Epidermal melanocyte (primary cell): ENCODE measurements around the genes TTLL10, TAS1R3 and MXRA8.

GRCh38 chr1:184316-184660 lies 119.1 kb downstream of the OR4F5 start:
- RRBS = no CpG with 5 or more reads among the region's 3 CpGs

DNA sequence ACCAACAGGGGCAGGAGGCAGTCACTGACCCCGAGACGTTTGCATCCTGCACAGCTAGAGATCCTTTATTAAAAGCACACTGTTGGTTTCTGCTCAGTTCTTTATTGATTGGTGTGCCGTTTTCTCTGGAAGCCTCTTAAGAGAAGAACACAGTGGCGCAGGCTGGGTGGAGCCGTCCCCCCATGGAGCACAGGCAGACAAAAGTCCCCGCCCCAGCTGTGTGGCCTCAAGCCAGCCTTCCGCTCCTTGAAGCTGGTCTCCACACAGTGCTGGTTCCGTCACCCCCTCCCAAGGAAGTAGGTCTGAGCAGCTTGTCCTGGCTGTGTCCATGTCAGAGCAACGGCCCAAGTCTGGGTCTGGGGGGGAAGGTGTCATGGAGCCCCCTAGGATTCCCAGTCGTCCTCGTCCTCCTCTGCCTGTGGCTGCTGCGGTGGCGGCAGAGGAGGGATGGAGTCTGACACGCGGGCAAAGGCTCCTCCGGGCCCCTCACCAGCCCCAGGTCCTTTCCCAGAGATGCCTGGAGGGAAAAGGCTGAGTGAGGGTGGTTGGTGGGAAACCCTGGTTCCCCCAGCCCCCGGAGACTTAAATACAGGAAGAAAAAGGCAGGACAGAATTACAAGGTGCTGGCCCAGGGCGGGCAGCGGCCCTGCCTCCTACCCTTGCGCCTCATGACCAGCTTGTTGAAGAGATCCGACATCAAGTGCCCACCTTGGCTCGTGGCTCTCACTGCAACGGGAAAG lies 119.8 kb downstream of the OR4F5 start:
- RRBS = no CpG with 5 or more reads among the region's 23 CpGs

GRCh38 chr1:819919-820722 lies 103.6 kb upstream of the SAMD11 start:
- RRBS = no CpG with 5 or more reads among the region's 8 CpGs

- RRBS = no CpG with 5 or more reads among the region's 4 CpGs
Measured at GRCh38 chr1:845640-846141, 78.0 kb upstream of the SAMD11 start.

DNA sequence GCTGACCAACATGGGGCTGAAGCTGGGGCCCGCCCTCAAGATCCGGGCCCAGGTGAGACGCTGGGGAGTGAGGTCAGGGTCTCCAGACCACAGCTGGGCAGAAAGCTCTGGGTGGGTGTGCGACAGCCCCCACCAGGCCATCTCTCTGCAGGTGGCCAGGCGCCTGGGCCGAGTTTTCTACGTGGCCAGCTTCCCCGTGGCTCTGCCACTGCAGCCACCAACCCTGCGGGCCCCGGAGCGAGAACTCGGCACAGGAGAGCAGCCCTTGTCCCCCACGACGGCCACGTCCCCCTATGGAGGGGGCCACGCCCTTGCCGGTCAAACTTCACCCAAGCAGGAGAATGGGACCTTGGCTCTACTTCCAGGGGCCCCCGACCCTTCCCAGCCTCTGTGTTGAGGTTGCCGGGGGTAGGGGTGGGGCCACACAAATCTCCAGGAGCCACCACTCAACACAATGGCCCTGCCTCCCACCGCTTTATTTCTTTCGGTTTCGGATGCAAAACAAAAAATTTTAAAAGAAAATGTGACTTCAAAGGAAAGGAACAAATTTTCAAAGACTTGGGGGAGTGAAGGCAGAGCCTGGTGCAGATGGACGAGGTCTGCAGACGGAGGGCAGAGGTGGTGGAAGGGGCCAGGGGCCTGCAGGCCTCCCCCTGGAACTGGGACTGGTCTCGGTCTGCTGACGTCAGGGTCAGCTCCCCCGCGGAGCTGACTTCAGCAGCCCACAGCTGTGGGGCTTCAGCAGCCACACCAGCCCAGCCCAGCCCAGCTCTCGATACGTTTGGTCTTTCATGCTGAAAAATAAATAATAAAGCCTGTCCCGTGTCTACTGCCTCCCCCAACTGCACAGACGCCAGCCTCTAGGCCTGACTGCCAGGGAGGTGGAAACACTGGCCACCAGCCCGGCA lies 15.0 kb downstream of the NOC2L start:
- RRBS = 88% methylated on average over 8 of the region's 33 CpGs

DNA sequence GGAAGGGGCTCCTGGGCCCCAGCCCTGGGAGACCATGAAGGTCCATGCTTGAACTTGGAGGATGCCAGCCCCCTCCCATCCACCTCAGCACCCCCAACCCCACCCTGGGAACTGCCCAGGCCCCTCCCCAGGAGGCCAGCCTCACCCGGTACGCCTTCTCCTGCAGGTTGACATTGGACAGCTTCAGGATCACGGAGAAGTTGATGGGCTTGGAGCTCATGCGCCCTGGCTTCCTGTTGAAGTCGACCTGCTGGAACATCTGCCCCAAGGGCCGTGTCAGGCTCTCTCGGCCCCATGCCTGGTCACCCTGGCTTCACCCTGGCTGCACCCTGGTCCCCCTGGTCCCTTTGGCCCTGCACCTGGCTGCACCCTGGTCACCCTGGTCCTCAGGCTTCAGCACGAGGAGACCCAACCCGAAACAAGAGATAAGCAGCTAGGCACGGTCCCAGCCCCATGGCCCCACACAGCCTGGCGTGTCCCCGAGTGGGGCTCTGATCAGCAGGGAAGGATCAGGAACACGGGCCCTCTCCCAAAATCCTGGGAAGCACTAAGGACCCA lies 10.6 kb downstream of the NOC2L start:
- RRBS = no CpG with 5 or more reads among the region's 13 CpGs

- RRBS = 9% methylated on average over 34 of the region's 93 CpGs
Measured at GRCh38 chr1:998397-999286, 1.3 kb downstream of the HES4 start.

GRCh38 chr1:1067166-1068157 lies 6.6 kb downstream of the RNF223 start:
- RRBS = no CpG with 5 or more reads among the region's 72 CpGs

- RRBS = 22% methylated on average over 1 of the region's 9 CpGs
Measured at GRCh38 chr1:1135216-1135609, 19.3 kb upstream of the C1orf159 start.

DNA sequence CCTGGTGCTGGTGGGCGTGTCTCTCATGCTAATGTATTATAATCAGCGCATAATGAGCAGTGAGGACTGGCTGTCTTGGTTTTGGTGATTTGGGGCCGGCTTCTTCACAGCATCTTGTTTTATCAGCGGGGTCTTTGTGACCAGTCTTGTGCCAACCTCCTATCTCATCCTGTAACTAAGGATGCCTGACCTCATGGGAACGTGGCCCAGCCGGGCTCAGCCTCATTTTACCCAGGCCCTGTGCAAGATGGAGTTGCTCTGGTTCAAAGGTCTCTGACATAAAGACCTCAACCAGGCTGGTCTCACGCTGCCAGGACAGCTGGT lies 19.7 kb upstream of the C1orf159 start:
- RRBS = no CpG with 5 or more reads among the region's 7 CpGs

GRCh38 chr1:1165202-1166293 lies 8.1 kb upstream of the TTLL10 start:
- RRBS = 81% methylated on average over 11 of the region's 40 CpGs

GRCh38 chr1:1173463-1174259 lies at the start of gene TTLL10:
Gene TTLL10 (plus strand): TSS chr1:1173880.
- RRBS = 20% methylated on average over 17 of the region's 40 CpGs

DNA sequence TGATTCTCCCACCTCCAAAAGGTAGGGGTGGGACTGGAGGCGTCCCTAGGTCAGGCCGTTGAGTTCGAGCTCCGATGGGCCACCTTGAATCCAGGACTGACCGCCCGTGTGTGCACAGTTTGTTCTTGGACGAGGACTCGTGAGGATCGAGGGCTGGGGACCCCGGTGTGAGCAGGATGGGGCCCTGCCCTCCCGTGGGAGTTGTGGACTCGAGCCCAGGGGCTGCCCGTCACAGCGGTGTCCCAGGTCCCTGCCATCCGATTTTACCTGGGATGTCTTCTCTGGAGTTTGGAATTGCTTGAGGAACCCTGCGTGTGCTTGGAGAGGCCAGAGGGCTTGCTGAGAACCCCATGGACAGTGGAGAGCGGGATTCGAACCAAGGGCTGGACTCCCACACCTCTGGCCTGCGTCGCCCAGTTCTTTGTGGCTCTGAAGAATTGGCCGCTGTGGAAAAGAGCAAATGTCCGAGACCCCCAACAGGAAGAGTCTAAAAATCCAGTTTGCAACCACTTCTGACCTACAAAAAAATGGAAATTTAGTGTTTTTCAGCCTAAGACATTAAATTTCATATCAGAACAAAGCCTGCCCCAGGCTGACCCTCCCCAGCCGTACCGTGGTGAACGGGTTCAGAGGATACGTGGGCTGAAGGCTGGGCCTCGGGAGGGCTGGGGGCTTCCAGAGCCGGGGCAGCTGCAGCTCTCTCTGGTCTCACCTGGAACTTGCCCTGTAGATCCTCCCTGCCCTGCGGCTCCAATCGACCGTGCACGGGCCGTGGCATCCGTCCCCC lies 2.6 kb downstream of the B3GALT6 start:
- RRBS = no CpG with 5 or more reads among the region's 34 CpGs

DNA sequence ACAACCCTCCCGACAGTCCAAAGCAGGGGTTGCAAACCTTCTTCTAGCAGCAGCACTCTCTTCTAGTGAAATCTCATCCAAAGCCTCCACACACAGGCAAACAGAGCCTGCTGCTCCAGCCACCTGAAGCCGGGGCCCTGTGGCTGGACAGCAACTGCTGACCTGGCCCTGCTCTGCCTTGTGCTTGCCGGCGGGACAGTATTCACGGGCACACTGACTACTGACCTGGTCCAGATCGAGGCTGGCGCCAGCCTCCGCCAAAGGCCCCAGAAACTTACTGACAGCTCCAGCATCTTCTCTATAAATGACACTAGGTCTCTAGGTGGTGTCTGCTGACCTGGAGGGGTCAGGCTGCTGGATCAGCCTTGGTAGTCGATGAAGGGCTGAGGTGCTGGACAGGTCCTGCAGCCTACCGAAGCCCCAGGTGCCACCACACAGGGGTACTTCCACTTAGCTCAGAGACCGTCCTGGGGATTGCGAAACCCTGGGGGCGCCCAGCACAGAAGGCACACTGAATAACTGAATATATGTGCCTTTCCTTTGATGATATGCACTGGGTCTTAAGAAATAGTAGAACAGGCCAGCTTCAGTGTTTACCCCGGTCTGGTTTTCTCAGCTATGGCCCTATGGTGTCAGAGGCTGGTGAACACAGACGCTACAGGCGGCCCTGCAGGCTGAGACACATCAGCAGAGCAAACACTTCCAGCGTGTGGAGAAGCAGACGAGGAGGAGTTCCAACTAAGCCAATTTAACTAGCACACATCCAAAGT lies 11.0 kb downstream of the UBE2J2 start:
- RRBS = 100% methylated on average over 2 of the region's 18 CpGs

GRCh38 chr1:1331072-1331669 lies at the start of gene TAS1R3:
Gene TAS1R3 (plus strand): TSS chr1:1331280.
- RRBS = no CpG with 5 or more reads among the region's 23 CpGs

DNA sequence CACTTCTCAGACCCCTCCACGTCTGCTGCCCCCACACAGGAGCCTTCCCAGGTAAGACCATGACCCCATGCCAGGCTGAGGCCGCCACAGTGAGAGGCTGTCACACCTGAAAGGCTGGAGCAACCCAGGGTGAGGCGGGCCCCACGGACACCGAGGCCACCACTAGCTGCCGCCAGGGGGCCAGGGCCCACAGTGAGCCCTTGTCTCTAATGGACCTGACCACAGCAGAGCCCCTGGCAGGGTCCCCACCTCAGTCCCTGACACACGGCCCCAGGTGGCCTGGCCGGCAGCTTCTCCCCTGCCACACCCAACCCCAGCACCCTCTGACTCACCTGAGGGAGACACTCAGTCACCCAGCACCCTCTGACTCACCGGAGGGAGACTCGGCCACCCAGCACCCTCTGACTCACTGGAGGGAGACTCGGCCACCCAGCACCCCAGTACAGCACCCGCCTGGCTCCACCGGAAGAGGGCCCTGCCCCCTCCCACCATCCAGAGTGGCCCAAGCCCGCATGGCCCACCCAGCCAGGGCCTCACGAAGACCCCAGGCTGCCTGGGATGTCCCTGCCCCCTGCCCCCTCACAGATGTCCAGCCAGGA lies 4.5 kb downstream of the DVL1 start:
- RRBS = 51% methylated on average over 5 of the region's 15 CpGs

DNA sequence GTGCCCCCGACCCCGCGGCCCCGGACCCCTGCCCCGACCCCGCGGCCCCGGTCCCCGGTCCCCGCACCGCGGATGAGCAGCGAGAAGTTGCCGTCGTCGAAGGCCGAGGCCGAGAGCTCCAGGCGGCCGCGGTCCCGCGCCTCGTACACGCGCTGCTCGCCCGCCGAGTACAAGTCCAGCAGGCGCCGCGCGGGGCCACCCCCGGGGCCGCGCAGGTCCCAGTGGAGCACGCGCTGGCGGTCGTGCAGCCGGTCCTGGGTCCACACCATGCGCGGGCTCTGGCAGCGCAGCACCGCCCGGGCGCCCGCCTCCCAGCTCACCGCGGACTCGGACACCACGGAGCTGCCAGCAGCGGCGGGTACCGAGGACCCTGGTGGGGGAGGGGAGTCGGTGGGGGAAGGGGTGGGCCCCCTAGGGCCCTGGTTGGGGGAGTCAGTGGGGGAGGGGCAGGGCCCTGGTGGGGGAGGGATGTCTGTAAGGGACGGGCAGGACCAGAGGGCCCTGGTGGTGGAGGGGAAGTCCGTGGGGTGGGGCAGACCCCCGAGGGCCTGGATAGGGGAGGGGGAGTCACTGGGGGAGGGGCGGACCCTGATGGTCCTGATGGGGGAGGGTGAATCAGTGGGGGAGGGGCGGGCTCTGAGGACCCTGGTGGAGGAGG lies 2.8 kb downstream of the MXRA8 start:
- RRBS = 3% methylated on average over 13 of the region's 61 CpGs

DNA sequence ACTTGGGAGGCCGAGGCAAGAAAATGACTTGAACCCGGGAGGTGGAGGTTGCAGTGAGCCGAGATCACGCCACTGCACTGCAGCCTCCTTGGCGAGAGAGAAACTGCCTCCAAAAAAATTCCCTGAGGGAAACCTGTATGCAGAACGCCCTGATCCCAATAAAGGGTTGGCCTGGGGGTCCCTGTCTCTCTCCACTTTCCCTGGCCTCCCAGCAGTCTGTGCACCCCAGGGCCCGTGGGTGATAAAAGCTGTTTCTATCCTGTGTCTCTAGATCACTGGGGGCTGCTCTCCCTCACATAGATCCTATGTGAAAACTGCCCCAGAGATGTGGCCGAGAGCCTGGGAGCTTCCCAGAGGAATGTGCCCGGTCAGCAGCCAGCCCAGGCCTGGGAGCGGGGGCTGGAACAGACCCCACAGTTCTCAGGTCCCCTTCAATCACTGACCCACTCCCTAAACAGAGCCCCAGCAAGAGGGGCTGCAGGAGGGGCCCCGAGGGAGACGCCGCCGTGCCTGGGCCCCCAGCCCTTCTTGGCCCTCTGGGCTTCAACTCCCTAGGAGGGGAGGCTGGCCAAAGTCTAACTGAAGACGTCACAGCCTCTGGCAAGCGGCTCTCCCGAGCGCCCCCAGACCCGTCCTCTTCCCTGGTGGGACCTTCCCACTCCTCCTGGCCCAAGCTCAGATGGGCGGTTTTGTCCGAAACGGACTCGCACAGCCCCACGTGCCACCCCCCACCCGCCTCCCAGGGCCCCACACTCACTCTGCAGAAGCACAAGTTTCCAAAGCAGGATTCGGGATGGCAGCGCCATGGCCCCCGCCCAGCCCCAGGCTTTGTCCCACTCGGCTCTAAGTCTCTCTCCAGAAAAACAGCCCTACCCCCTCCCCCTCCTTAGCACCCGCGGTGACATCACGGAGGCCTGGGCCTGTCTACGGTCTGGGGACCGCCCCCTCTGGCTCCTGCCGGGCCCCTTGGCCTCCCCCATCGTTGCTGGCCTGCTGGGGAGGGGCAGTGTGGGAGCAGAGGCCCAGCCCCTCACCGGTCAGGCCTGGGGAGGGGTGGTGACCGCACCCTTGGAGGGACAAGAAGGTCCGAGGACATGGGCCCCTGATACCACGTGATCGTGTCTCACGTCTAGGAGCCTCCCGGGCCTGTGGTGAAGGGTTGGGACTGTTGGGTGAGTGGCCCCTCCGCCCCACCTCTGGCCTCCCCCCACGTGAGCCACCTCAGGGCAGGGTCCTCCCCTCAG lies at the start of gene MXRA8:
Gene MXRA8, minus strand, starts transcription at position 857 of the 1,244 bp plus-strand sequence.
- RRBS = 52% methylated on average over 8 of the region's 45 CpGs

DNA sequence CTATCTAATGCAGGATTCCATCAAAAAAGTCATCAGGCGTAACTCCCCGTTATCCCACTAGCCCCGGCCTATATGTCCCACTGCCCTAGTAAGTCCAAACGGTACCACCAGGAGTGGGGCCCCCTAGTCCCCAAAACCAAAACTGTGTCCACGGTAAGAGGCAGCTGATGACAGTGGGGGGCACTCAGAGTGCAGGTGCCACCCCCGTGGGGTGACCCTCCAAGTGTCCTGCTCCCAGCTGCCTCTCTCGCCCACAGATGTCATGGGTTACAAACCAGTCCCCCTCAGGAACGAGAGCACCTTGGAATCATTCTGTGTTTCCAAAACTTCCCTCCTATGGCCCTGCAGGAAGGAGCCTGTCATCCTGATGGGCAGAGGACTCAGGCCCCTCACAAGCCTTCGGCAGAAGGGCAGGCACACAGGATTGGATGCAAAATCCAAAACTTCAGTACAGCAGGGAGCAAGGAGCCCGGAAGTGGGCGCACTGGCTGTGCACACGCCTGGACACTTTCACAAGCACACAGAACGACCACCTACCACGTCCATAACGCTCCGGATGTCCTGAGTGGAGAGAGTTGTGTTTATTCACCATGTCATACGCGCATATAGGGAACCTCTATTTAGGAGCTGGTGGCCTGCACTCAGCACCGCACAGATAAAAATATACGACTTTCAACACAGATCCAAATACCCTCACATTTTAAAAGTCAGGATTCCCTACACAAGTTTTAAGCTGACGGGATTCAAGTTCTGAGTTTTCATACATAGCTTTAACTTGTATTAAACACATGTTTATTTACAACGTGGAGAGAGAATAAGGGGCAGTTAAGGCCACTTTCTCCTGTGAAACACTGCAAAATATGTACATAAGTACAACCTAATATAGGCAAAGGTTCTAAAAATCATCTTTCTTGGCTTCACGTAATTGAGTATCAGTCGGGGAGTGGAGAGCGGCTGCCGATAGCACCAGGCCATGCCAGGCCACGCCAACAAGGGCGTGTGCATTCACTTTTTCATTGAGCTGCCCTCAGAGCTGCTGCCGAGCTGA lies 11.3 kb upstream of the AURKAIP1 start:
- RRBS = 97% methylated on average over 7 of the region's 29 CpGs

DNA sequence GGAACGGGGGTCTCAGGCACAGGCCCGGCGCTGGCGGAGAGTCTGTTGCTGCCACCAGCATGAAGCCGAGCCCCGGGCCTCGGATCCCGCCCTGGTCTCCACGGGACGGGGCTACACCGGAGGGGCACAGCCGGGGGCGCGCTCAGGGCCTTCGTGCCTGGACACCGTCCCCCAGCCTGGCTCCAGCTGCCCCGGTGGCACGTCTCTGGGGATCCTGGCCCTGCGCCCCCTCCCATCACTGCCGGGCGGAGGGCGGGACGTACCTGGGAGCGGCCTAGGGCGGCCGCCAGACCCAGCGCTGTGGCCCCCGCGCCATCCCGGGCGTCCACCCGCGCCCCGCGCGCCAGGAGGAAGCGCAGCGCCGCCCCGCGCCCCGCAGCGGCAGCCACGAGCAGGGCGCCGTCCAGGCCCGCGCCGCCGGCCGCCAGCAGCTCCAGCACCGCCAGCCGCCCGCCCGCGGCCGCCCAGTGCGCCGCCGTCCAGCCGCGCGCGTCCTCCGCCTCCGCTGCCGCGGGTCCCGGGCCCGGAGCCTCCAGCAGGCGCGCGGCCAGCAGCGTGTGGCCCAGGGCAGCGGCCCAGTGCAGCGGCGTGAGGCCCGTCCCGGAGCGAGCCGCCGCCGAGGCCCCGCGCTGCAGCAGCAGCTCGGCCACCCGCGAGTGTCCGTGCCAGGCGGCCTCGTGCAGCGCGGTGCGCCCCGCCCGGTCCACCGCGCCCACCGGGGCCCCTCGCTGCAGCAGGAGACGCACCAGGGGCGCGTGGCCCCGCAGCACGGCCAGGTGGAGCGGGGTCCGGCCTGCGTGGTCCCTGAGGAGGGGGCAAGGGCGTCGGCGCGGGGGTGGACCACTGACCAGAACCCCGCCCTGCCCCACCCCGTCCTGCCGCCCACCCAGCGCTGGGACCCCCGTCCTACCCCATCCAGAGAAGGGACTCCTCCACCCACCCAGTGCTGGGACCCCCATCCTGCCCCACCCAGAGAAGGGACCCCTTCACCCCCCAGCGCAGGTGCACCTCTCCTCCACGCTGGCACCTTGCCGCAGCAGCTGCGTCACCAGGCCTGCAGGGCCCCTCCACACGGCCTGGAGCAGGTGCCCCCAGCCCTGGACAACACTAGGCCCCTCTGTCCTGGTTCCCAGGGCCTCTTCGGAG lies 914 bp downstream of the ANKRD65 start:
- RRBS = 24% methylated on average over 80 of the region's 123 CpGs